Mesenchymal stem cell of Wharton's jelly (primary cell): ENCODE measurements around the genes ASIC3, AGAP3 and NUB1.

DNA sequence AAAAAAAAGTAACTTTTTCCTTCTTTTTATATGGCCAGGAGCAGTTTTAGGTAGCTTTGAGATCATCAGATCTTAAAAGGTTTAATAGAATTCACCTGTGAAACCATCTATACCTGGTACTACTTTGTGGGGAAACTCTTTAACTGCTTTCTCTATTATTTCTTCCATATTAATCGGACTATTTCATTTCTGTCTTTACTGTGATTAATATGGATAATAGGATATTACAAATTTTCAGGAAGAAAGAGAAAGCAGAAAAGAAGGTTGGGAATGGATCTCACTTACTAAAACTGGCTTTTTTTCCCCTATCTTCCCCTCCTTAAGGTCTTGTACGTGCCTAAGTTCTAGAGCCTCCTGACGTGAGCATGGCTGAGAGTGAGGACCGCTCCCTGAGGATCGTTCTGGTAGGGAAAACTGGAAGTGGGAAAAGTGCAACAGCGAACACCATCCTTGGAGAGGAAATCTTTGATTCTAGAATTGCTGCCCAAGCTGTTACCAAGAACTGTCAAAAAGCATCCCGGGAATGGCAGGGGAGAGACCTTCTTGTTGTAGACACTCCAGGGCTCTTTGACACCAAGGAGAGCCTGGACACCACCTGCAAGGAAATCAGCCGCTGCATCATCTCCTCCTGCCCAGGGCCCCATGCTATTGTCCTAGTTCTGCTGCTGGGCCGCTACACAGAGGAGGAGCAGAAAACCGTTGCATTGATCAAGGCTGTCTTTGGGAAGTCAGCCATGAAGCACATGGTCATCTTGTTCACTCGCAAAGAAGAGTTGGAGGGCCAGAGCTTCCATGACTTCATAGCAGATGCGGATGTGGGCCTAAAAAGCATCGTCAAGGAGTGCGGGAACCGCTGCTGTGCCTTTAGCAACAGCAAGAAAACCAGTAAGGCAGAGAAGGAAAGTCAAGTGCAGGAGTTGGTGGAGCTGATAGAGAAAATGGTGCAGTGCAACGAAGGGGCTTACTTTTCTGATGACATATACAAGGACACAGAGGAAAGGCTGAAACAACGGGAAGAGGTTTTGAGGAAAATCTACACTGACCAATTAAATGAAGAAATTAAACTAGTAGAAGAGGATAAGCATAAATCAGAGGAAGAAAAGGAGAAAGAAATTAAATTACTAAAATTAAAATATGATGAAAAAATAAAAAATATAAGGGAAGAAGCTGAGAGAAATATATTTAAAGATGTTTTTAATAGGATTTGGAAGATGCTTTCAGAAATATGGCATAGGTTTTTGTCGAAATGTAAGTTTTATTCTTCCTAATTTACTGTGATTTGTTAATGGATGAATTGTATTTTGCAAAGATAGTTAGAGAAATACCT lies 5.4 kb downstream of the GIMAP7 start:
- CAGE, long polyA plus RNA, result no peak

GRCh38 chr7:150668287-150668918 lies 17.1 kb upstream of the GIMAP2 start:
- CAGE, long polyA plus RNA, result no peak

DNA sequence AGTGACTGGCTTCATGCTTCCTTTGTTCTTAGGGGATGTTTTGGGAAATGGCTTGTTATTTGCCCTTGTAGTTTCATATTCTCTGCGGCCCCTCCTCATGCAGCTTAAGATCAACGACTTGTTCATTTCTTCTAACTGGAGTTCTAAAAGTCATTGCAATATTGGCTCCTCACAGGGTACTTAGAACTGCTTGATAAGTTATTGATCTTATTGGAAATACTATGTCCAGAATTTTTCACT lies 8.5 kb upstream of the GIMAP2 start:
- CAGE, long polyA plus RNA, result no peak

DNA sequence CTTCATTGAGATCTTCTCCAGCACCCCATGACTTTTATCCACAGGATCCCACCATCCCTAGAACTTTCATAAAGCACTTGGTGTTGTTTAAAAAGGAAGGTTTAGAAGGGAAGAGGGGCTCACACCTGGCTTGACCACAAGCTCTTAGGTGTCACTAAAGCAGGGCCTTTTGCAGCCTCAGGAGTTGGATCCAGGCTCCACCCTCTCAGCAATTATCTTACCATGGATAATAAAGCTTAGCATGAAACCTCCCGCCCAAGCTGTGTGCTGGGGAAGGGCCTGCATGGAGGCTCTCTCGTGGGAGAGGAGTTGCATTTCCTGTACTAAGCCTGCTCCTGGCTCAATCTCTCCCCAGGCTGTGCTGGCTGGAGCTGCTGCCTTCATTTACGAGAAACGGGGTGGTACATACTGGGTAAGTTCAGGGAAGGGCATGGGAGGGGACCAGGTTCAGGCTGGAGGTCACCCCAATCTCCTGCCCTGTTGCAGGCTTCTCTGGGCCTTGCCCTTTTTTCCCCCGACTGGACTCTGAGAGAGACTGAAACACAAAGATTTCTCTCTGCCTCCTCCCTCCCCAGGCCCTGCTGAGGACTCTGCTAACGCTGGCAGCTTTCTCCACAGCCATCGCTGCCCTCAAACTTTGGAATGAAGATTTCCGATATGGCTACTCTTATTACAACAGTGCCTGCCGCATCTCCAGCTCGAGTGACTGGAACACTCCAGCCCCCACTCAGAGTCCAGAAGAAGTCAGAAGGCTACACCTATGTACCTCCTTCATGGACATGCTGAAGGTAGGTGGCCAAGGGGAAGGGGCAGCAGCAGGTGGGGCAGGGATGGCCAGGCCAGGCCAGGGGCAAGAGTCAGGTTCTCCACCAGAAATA lies 2.7 kb downstream of the TMEM176A start:
- CAGE, long polyA plus RNA, result no peak

DNA sequence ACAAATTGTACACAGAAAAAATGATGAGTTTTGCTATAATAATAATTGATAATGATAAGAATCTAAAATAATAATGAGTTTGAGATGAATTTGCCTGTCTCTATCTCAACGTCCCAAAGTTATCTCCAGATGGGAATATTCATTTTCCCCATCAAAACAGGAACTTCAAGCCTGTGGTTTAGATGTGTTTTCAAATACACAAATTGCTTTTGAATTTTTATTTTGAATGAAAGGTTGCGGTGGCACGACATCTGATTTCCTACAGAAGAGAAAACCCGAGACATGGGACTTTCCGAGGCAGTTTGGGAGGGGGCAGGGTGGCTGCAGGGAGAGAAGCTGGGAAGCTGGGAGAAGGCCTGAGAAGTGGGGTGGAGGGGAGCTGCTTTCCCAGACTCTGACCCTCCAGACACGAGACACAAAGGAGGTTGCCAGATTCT lies 19.5 kb downstream of the TMEM176A start:
- CAGE, long polyA plus RNA, result no peak

DNA sequence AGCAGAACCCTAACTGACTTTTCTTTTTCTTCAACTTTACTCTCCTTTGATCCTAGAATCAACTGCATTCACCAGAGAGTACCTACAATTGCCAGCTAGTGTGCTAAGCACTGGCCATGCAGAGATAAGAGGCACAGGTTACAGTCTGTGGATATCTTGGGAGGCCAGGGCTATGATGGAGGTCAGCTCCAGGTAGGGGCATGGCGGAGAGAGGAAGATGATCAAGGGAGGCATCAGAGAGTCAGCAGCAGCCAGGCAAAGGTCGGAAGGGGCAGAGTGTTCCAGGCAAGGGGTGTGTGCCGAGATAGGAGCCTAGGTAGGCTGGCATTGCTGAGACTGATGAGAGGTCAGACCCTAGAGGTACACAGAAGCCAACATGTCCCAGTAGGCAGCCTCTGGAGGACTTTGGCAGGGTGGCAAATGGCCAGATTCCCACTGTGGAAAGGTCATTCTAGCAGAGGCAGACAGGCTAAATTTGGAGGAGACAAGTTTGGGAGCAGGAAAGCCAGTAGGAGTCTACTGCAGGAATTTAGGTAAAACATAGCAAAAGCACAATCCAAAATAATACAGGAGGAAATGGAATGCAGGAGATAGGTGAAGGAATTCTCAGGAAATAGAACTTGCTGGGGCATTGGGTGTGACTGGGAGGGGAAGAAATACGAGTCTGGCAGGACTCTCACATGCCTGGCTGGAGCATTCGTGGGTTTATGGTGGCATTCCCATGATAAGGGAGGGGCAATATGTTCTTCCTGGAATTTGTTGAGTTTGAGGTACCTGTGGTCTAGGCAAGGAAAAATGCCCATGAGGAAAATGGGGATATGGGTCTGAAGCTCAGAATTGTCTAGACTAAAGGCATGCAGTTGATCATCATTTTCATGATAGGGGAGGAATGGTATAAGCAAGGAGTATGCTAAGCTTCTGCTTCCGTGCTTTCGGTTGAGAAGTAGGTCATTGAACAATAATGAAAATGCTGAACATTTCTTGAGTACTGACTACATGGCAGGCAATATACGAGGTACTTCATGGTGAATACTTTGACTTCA lies 25.7 kb downstream of the TMEM176A start:
- CAGE, long polyA plus RNA, result no peak

- CAGE, long polyA plus RNA, result no peak
Measured at GRCh38 chr7:151048476-151048757, at the start of gene ASIC3. ASIC3 (plus strand) TSS chr7:151048531.

DNA sequence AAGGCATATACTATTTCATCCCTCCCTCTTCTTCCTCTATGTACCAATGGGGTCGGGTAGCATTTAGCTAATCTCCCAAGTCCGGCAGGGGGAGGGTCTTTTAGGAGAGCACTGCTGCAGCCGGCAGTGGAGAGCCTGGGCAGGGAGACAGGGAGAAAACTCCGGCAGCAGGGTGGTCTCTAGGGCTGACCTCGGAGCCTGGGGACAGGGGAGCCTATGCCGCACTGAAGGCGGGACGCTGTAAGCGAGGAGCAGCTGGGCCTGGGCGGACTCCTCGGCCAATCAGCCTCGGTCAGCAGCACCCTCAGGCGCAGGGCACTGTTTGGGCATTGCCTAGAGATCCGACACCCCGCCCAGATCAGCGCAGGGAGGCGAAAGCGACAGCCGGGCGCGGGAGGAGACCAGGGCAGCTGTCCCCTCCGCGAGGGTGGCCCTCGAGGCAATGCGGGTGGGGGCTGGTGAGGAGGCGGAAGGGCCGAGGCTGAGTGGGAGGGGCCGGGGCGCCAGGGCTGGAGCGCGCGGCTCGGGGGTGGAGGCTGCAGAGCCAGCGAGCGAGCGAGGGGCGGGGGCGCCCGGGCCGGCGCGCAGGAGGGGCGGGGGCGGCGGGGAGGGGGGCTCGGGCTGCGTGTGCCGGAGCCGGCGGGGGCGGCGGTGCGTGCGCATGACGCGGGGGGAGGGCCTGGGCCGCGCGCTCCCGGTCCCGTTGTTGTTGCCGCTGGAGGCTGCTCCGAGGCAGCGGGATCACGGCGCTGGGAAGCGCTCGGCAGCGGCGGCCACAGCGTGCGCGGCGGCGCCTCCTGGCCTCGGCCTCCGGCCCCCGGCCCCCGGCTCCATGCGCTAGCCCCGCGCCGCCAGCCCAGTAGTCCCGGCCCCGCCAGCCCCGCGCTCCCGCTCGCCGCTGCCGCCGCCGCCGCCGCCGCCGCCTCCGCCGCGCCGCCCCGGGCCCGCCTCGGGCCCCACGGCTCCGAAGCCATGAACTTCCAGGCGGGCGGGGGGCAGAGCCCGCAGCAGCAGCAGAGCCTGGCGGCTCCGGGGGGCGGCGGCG lies at the start of gene AGAP3:
AGAP3 (plus strand) TSS at position 706 of the 1,045 bp plus-strand sequence.
- CAGE, long polyA plus RNA, result no peak

- CAGE, long polyA plus RNA, result no peak
Measured at GRCh38 chr7:151111684-151112342, 25.5 kb downstream of the AGAP3 start.

DNA sequence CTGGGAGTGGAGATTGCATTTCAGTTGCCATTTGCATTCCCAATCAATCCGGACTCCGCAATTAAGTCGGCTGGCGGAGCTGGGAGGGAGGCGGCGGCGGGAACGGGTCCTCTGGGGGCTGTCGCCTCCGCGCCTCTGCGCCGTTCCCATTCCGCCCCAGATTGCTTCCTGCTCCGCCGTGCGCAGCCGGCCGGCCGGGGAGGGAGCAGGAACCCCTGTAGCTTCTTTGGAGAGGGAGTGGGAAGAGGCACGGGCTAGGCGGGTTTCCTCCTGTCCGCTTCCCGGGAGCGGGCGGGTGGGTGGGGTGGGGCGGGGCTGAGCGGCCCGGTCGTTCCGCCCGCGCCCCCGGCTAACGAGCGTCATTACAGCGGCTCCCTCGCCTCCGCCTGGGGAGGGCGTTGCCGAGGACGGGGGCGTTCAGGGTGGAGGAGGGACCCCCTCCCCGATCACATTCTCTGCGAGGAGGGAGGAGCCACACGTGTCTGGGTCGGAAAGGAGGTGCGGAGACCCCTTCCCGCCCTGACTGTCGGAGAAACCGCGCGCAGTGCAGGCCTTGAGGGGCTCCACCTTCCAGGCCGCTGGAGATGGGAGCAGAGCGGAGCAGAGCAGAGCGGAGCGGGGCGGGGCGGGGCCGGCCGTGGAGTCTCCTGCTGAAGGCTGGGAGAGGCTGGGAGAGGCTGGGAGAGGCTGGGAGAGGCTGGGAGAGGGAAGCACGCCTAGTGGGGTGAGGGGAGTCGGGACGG lies 39.7 kb downstream of the AGAP3 start:
- CAGE, long polyA plus RNA, result no peak

- CAGE, long polyA plus RNA, result no peak
Measured at GRCh38 chr7:151126502-151126987, 40.3 kb downstream of the AGAP3 start.

DNA sequence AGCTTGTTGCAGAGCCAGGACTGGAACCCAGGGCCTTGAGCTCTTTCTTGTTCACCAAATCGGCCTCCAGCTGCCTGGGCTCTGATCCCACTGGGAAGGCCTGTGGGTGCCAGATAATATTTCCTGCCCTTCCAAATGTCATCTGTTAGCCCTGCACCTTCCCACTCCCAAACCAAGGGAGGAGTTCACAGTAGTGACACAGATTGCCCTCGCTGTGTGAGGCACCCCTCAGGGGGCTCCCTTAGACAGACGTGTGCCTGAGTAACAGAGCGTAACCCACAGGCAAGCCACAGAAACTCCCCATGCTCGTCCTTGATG lies 973 bp upstream of the ASB10 start:
- CAGE, long polyA plus RNA, result no peak

DNA sequence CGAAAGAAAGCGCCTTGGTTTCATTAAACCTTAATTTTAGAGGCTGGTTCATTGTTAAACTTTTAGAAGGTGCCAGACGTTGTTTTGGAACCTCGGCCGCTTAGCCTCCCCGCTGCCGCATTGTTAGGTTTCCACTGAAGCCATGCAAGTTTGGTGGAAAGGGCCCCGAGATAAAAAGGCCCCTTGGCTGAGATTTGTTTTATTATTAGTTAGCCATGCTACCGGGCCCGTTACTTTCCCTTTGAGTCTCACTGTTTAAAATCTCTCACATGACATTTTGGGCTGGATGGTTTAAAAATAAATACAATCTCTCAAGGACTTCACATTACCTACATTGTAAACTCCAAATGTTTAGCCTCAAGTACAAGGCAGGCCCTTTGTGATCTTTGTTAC lies 744 bp upstream of the ABCF2 start:
- CAGE, long polyA plus RNA, result no peak

GRCh38 chr7:151341324-151342336 lies at the start of gene NUB1:
NUB1 (plus strand) TSS chr7:151341812.
- CAGE, long polyA plus RNA, result no peak

DNA sequence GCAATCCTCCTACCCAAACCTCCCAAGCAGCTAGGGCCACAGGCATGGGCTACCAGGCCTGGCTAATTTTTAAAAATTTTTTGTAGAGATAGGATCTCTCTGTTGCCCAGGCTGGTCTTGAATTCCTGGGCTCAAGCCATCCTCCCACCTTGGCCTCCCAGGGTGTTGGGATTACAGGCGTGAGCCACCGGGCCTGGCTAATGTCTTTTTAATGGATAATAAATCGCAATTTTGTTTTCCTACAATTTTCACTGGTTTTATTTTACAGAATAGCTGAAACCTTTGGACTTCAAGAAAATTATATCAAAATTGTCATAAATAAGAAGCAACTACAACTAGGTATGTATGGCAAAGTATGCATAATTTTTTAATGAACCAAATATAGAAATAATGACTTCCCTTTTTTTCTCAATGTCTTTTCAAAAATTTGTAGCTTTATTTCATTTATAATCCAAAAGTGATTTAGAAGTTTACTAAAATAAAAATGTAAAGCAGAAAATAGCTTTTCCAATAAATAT lies 11.0 kb downstream of the NUB1 start:
- CAGE, long polyA plus RNA, result no peak

GRCh38 chr7:151429643-151430254 lies 10.2 kb downstream of the CRYGN start:
- CAGE, long polyA plus RNA, result no peak

DNA sequence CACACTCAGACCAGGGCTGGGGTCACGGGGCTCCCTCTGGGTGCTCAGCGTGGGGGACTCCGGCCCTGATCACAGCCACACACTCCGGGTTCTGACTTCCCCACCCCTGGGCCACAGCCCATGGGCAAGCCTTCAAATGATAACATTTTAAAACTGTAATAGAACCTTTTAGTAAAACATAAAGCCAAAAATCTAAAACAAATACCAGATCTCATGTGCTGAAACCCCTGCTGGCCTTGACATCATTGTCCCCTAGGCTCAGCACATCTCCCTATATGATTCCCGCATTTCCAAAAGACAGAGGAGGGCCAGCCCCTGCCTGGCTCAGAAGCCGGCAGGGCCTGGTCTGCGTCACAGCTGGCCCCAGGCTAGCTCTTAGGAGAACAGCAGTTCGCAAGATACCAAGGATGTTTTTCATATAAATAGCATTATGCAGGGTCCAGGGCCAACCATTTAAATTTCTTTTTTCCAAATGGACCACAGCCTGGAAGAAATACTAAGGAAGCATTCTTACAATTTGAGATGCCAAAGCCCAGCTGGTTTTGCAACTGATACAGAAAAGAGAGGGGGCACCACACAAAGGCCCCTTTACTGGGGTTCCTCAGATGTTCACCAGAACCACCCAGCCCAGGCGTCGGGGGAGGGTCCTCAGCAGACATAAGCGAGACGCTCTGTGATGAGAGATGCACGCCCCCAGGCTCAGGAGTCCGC lies 3.2 kb downstream of the CRYGN start:
- CAGE, long polyA plus RNA, result no peak

GRCh38 chr7:151494470-151494925 lies 25.2 kb downstream of the RHEB start:
- CAGE, long polyA plus RNA, result no peak

DNA sequence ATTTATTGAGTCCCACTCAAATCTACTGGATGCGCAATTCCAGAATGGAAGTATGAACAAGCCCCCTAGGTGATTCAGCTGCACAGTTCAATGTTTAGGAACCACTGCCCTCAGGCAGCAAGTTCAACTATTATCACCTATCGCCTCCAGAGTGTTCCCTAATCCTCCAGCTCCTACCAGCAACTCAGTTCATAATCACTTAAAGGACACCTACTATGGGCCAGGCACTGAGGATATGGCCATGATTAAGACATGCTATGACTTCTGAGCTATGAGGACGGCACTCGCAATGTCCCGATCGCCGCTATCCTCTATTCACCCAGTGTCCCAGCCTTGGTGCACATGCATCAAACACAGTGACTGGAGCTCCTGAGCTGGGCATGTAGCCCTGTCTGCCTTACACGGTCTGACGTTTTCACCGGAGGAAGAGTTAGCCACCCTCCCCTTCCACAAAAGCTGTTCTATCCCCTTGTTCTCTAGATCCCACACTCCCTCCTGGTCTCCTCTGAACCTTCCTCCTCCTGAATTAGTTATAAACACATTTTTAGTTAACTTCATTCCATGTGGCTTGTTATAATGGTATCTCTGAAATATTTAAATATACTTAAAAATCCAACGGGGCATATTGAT lies 22.3 kb downstream of the RHEB start:
- CAGE, long polyA plus RNA, result no peak

DNA sequence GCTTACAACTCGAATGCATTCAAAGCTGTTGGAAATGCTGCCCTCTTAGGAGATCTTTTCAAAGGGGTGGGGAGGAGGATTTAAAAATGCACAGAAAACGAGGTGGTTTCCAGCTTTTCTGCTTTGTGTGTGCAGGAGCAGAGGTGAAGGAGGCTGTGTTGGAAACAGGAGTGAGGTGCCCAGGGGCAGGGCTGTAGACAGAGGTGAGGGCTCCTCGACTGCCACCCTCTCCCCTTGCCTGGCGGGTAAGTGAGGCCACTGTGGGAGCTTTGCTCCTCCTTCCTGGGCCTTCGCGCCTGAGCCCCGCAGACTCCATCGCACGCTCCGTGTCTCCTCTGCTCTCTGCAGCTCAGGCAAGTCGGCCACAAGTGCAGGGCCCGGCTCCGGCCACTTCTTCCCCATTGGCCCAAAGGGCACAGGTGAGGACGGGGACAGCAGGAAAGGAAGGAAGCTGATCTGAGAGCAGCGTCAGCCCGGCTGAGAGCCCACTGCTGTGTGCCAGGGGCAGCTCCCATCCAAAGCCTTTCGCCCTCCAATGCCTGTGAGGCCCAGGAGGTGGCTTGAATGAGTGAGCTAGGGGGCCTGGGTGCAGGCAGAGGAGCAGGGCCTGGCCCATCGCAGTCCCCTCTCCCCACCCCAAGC lies 33.6 kb upstream of the RHEB start:
- CAGE, long polyA plus RNA, result no peak